Subcutaneous preadipocyte (primary cell): Measurements from ENCODE around the genes POM121, NSUN5, BAZ1B and ABHD11.

- CAGE, long polyA plus RNA: no peak
These were observed 529.8 kb upstream of the GALNT17 start for GRCh38 chr7:70602057-70602630.

DNA sequence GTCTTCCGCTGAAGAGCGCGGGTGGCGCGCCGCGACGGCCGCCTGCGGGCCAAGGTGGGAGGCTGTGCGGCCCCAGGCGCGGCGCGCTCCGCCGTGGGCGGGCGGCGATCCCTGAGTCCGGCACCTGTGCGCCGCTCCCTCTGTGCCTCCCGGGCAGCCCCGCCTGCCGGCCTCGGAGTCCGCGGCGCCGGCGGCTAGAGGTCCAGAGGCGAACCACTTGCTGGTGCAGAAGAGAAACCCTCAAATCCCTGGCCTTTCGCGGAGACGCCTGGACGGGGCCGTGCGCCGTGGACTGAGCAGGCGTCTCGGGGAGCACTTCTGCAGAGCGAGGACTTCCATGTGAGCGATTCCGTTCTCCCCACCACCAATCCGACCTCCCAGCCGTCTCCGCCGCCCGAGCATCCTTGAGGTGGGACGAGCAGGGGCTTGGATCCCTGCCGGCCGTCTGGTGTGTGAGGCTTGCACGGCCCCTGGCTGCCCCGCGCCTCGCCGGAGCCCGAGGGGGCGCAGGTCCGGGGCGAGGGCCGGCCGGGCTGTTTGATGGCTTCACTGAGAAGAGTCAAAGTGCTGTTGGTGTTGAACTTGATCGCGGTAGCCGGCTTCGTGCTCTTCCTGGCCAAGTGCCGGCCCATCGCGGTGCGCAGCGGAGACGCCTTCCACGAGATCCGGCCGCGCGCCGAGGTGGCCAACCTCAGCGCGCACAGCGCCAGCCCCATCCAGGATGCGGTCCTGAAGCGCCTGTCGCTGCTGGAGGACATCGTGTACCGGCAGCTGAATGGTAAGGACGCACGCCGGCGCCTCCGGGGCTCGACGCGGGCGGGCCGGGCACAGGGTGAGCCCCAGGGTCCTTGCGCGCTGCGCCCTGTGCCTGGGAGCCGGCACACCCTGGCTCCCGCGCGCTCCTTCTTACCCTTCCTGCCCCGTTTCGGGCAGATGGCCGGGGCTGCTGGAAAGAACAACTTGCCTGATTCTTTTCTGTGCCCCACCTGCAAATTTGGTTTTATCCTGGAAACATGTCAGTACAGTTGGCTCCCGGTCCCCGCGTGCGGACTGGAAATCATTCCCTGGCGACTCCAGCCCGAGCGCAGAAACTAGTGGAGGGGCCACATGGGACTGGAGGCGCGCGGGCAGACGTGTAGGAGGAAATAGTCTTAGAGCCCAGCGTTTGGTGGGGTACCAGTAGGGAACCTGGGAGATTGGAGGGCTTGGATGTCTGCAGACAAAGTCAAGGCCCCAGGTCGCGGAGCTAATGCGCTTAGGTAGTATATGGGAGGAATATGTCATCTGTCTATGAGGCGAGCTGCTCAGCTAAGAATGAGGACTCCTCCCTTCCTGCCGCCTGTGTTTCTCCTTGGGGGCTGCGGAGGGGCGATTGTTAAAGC is 810 bp downstream of the GALNT17 start:
- CAGE, long polyA plus RNA: no peak

DNA sequence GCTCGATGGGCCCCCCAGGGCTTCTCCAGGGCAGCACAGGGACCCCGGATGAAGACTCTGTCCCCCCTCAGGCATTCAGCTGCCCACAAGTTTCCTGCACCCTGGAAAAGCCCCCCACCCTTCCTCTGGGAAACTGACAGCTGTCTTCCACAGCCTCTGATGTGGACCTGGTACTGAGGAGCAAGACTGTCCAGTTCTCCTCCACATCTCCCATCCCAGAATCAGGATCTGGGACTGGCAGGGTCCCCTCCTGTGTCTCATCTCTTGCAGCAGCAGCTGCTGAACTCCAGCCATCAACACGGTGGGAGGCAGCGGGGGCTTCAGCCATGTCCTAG is 580.3 kb downstream of the GALNT17 start:
- CAGE, long polyA plus RNA: no peak

DNA sequence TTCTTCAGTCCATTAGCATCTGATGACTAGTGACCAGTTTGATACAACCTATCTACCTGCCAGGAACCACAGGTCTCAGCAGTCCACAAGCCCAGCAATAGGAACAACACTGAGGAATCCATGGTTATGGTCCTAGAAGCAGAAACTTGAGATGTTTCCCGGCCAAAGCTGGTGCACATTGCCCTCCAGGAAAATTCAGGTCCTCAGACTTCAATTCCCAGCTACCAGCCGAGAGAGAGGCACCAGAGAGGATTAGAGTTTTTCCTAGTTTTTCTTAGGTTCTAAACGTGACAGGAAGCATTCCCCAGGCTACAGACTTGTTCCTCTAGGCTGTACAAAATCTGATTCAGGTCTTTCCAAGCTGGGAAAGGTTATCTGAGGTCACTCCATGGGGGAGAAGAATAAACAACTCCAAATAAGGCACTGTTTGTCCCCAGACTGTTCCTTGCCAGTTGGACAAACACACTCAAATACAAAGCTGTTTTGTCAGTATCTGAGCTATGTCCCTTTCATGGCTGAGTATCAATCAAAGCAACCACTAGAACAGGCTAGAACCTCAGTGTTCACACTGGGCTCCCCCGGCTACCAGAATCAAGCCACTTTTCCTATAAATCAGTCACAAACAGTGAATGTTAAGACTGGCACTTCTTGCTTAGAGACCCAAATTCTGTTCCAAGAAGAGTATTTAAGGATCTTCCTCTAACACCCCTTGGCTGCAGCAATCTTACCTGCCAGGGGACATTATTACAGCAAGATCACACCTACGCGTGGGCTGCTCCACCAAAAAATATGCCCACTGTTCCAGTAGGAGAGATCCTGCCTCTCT is 259.4 kb downstream of the CALN1 start:
- CAGE, long polyA plus RNA: no peak

GRCh38 chr7:72732029-72732244 is 96.1 kb downstream of the TYW1B start:
- CAGE, long polyA plus RNA: no peak

GRCh38 chr7:72910457-72911157 is 14.3 kb upstream of the POM121 start:
- CAGE, long polyA plus RNA: no peak

GRCh38 chr7:72924336-72925288 is at the start of gene POM121:
Gene POM121 (plus strand): TSS chr7:72925095.
- CAGE, long polyA plus RNA: no peak

- CAGE, long polyA plus RNA: no peak
These were observed 1.2 kb downstream of the NSUN5 start for GRCh38 chr7:73307291-73307914.

DNA sequence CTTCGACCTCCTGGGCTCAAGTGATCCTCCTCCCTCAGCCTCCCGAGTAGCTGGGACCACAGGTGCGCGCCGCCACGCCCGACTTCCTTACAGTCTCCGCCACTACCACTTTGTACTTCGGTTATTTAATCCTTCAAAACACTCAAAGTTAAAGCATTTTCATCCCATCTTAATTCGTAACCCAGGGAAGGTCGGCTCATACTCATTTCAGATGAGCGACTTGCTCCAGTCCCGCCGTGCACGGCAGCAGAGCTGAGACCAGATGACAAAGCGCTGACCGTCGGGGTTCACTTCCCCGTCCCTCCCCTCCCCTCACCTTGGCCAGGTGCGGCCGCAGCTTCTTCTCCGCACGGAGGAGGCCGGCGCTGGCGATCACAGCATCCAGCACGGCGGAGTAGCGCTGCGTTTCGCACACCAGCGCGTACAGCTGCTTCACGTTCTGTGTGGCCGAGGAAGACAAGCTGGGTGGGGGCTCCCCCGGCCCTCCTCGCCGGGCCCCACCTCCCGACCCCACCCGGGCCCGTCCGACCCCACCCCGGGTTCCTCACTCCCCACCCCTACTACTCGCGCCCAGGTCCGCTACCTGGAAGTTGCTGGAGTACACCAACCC is 406 bp downstream of the NSUN5 start:
- CAGE, long polyA plus RNA: no peak

DNA sequence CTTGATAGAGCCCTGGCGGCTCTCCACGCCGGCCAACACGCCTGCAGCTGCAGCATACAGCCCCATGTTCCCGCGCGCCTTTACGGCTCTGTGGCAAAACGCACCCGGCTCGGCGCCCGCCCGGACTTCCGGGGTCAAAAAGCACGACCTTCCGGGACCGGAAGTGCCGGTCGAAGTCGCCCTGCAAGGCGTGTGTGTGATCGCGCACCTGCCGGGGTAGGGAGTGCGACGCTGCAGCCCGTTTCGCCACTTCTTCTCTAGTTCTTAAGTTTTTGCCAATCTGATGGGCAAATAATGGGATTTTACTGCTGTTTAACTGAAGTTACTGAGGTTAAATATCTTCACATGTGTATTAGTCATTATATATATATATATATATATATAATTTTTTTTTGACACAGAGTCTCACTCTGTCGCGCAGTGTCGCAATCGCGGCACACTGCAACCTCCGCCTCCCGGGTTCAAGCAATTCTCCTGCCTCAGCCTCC is at the start of gene NSUN5:
Gene NSUN5 (minus strand): TSS at position 102 of the 488 bp plus-strand sequence.
- CAGE, long polyA plus RNA: no peak

- CAGE, long polyA plus RNA: no peak
These were observed 3.6 kb downstream of the TRIM50 start for GRCh38 chr7:73324047-73324949.

- CAGE, long polyA plus RNA: no peak
These were observed 35.0 kb downstream of the FKBP6 start for GRCh38 chr7:73363044-73363303.

DNA sequence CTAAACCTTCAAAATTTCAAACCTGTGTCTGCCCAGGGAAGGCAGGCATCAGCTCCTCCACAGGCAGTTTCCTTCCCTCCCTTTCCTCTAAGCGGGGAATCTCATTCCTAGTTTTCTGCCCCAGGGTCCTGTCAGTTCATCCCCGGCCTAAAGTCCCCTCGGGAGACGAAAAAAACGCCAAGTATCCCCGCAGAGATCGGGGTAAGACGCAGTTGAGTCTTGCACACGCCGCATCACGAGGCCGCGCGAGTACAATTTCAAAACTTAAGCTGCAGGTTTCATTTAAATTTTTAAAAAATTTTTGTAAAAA is 998 bp downstream of the BAZ1B start:
- CAGE, long polyA plus RNA: no peak

DNA sequence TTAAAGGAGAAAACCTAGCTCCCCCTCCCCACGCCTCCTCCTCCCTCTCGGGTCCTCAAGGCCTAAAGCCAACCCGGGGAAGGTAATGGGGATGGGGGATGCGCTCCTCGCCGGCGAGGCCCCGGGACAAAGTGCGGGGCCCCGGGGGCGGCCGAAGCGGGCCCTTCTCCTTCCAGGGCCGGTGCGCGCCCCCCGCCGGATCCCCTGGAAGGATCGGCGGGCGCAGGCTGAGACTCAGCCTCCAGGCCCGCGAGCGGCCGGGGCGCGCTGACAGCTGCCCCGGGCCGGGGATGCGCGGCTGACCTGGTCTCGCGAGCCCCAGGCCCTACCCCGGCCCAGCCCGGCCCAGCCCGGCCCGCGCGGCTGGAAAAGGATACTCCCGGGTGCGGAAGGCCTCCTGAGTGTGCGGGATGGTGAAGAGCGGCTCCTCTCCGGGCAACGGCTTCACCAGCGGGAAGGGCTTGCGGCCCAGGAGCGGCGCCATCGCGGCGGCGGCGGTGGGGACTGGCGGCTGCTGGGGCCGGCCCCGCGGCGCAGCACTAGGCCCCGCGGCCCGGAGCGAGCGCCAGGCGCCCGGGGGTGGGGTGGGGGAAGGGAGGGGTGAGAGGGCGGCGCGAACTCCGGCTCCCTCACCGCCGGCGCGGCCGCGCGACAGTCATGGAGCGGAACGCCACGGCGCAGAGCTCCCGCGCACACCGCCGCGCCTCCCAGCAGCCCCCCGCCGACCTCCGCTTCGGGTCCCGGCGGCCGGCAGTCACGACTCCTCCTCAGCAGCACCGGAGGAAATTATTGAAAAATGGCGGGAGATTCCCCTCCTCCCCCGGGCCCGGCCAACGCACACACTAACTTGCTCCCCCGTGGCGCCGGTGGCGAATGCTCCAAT is at the start of gene BAZ1B:
Gene BAZ1B (minus strand): TSS at position 844 of the 883 bp plus-strand sequence.
- CAGE, long polyA plus RNA: no peak

DNA sequence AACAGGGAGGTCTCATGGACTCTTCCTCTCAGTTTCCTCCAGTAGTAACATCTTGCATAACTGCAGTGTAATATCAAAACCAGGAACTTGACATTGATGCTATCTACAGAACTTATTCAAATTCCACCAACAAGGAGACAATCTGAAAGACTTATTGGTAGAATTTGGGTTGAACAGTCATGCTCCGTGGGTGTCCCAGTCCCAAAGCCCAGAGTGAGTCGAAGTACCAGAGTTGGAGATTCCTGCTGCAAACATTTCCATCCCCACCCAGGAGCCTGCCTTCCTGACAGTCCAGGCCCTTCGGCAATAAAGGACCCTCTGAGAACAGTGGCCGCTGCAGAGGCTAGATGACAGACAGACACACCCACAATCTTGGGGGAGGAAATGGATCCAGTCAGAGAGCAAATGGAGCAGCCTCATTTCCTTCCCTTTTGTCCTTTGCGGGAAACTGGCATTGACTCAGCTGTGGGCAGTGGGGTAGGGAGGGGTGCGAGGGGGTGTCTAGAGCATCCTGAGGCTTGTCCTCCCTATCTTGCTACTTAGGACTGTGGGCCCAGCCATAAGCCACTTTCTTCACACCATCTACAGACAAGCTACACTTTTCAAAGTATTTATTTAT is 3.5 kb upstream of the TBL2 start:
- CAGE, long polyA plus RNA: no peak

GRCh38 chr7:73652510-73653189 is 15.0 kb upstream of the VPS37D start:
- CAGE, long polyA plus RNA: no peak

- CAGE, long polyA plus RNA: no peak
These were observed 6.2 kb downstream of the BUD23 start for GRCh38 chr7:73689446-73690125.

- CAGE, long polyA plus RNA: start-site peak on the minus strand at chr7:73738780-73738845, 703 and 149 reads in 2 replicates
These were observed at the start of gene ABHD11 for GRCh38 chr7:73737812-73738897. Gene ABHD11 (minus strand): TSS chr7:73738802.

DNA sequence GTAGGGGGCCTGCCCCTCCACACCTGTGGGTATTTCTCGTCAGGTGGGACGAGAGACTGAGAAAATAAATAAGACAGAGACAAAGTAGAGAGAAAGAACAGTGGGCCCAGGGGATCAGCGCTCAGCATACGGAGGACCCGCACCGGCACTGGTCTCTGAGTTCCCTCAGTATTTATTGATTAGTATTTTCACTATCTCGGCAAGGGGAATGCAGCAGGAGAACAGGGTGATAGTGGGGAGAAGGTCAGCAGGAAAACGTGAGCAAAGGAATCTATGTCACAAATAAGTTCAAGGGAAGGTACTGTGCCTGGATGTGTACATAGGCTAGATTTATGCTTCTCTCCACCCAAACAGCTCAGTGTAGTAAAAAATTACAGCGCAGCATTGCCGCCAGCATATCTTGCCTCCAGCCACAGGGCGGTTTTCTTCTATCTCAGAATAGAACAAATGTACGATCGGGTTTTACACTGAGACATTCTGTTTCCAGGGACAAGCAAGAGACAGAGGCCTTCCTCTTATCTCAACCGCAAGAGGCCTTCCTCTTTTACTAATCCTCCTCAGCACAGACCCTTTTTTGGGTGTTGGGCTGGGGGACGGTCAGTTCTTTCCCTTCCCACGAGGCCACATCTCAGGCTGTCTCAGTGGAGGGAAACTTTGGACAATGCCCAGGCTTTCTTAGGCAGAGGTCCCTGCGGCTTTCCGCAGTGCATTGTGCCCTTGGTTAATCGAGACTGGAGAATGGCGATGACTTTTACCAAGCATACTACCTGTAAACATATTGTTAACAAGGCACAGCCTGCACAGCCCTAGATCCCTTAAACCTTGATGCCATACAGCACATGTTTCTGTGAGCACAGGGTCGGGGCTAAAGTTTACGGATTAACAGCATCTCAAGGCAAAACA is 11.3 kb upstream of the ABHD11 start:
- CAGE, long polyA plus RNA: no peak

DNA sequence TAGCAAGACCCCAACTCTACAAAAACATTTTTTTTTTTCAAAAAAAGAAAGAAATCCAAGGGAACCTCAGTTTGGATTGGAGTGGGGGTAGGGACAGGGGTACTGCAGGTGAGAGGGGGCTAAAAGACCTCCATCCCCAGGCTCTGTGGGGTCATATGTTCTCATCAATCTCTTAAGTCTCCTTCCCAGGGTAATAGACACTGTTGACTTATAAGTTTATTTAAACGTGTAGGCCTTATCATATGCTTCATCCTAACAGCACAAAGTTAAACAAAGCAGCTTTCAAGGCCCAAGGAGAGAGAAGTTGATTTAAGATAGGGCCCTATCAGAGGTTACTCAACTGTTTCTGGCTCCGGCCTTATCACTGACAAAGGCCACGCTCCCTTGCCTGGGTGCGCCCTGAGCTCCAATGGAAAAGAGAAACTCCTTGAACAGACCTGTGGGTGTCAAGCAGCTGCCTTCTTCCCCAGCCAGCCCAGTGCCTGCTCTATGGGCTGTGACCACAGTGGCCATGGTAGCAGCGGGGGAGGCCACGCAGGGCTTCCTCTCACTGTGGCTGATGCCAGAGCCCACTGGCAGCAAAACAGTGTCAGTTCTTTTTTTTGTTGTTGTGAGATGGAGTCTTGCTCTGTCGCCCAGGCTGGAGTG is 23.5 kb upstream of the CLDN3 start:
- CAGE, long polyA plus RNA: no peak